ENCODE measurements around a stretch of chr20.

DNA sequence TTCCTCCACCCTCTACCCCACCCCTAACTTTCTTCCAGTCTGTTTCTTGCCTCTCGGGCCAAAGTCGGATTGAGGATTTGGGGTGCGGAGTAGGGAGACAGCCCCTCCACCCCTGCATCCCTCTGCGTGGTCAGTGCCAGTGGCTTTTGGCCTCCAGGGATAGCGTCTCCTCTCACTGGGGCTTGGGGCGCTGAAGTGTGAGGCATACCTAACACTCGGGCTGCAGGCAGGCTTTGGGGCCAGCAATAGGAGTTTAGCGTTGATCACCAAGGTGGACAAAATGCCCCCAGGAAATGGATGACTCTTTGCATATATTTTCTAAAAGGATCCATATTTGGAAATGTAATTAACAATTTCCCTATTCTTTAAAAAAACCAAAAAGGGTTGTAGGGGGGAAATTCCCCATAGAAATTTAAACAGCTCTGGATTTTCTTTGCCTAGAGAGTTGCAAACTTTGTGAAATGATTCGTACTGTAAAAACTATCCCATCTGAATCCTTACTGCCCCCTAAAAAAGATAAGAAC is 1.5 kb downstream of the TSHZ2 start:
- PRO-cap, 2 experiments = no peak in any of the 2 experiments

DNA sequence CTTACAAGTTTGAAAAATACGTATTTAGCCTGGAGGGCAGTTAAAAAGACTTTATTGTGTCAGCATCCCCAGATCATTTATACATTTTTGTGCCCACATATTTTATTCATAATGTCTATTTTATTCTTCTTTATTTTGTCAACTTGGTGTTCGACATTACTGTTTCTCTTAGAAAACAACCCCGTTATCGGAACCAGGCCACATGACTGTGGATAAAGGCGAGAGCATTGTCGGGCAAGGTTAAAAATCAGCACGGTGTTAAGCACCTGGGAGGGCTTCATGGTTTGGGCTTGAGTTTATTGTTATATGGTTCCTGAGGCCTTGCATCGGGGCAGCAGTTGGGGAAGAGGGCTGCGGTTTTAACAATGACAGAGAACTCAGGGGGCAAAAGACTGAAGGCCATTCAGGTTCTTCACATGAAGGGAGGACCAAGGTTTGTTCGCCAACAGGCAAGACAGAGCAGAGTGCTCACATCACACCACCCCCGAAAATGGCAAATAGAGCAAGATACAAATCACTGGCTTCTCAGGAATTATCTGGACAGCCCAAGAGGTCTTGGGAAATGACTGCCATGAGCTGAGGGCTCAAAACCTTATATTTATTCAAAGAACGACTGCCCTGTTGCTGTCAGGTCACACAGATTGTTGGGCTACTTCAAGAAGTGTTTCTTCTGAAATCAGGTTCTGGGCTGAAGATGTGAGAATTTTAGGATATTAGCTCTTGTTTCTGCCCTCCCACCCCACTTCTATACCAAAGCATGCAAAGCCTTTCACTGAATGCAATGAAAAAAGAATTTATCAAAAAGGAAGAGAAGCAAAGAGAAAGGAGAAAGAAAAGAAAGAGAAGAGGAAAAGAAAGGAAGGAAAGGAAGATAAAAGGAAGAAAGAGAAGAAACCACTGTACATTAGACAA is 284.8 kb downstream of the ZNF217 start:
- PRO-cap, 2 experiments = no peak in any of the 2 experiments

- PRO-cap, 2 experiments = no peak in any of the 2 experiments
Observed at GRCh38 chr20:53503985-53504461, 89.6 kb downstream of the ZNF217 start.

DNA sequence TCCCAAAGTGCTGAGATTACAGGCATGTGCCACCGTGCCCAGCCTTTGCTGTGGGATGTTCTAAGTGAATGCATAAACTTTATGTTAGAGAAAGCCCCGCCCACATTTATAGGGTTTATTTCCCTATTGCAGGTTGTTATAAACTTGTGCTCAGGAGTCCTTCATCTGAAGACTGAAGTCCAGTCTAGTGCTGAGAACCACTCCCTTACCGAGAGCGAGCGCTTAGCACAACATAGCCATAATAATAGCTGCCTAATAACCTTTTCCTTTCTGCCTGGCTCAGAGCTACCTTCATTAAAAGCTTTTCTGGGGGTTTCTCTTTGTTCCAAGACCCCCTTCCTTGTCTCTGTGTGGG is 75.4 kb upstream of the ZNF217 start:
- PRO-cap, 2 experiments = no peak in any of the 2 experiments

- PRO-cap, 2 experiments = no peak in any of the 2 experiments
Observed at GRCh38 chr20:53711656-53712045, 118.0 kb upstream of the ZNF217 start.

GRCh38 chr20:53790846-53791410 is 197.3 kb upstream of the ZNF217 start:
- PRO-cap, 2 experiments = no peak in any of the 2 experiments

DNA sequence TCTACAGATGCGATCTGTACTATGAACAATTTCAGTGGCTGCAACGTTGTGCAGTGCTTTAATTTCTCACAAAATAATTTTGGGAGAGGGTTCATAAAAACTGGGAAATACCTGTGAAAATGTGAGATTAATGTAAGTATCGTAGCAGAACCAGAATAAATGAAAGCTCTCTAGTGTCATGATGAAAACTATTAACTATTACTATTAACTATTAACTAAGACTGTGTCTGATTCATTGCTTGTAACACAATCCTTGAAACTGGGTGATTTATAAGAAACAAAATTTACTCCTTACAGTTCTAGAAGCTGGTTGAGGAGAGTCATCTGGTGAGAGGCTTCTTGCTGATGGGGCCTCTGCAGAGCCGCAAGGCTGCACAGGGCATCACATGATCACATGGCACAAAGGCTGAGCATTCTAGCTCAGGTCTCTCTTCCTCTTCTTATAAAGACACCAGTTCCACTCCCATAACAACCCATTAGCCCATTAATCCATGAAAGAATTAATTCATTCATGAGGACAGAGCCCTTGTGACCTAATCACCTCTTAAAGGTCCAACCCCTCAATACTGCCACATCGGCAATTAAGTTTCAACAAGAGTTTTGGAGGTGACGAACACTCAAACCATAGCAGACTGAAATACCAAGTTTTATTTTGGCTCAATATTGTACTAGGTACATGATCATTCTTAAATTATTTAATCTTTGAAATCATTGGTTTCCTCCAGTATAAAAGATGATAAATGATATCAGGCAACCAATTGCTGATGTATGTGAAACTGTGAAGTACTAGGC is 233.4 kb upstream of the ZNF217 start:
- PRO-cap, 2 experiments = no peak in any of the 2 experiments

DNA sequence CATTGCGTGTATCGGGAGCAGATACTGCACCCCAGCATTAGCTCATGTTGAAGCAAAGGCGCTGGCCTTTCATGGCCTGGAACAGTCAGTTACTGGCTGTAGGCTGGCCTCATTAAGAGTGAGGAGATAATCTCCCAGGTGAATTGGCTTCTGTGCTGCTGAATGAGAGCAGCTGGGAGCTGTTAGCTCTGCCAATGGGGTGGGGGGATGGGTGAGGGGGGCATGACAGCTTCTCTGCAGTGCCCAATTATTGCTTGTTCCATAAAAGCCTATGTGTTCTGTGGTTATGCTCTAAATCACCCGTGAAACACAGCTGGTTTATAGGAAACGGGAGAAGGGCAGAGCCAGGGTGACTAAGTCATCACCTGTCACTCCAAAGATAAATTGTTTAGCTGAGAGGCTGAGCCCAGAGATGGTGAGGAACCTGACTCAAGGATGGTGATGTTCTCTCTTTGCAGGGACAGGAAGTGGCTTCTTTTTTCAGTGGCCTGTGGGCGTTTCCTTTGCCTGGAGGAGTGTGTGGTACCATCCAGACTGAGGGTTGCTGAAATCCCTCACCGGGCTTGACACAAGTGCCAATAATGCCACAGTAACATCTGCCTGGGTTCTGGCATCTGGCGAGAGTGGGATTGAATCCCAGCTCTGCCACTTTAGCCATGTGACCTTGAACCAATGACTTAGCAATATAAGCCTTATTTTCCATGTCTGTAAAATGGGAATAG is 170.8 kb downstream of the BCAS1 start:
- PRO-cap, 2 experiments = no peak in any of the 2 experiments

GRCh38 chr20:54065564-54066160 is 4.7 kb downstream of the BCAS1 start:
- PRO-cap, 2 experiments = no peak in any of the 2 experiments

- PRO-cap, 2 experiments = no peak in any of the 2 experiments
Observed at GRCh38 chr20:54107522-54108270, 37.3 kb upstream of the BCAS1 start.

GRCh38 chr20:55074406-55074775 is 599.0 kb downstream of the DOK5 start:
- PRO-cap, 2 experiments = no peak in any of the 2 experiments

- PRO-cap, 2 experiments = no peak in any of the 2 experiments
Observed at GRCh38 chr20:56429758-56430159, 17.7 kb downstream of the CASS4 start.

- PRO-cap, 2 experiments = no peak in any of the 2 experiments
Observed at GRCh38 chr20:56476812-56477260, 8.4 kb downstream of the RTF2 start.

GRCh38 chr20:56477496-56477969 is 9.1 kb downstream of the RTF2 start:
- PRO-cap, 2 experiments = no peak in any of the 2 experiments

- PRO-cap, 2 experiments = no peak in any of the 2 experiments
Observed at GRCh38 chr20:56788145-56788638, 159.1 kb downstream of the TFAP2C start.

DNA sequence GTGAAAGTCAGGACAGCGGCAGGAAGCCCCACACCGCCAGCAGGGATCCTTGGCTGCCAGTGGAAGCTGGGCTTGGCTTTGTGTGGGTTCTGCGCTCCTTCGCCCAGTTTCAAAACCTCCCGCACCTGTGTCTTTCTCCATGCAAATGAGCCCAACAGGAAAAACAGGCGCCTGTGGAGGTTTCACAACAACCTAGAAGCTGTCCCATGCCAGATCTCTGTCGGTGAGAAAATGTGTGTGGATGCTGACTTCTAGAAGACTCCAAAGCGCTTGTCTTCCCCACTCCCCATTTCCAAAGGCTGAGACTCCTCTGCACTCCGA is 291.6 kb downstream of the BMP7 start:
- PRO-cap, 2 experiments = no peak in any of the 2 experiments

GRCh38 chr20:57106299-57106731 is 160.1 kb downstream of the BMP7 start:
- PRO-cap, 2 experiments = no peak in any of the 2 experiments

GRCh38 chr20:57205476-57206071 is 60.9 kb downstream of the BMP7 start:
- PRO-cap, 2 experiments = no peak in any of the 2 experiments

DNA sequence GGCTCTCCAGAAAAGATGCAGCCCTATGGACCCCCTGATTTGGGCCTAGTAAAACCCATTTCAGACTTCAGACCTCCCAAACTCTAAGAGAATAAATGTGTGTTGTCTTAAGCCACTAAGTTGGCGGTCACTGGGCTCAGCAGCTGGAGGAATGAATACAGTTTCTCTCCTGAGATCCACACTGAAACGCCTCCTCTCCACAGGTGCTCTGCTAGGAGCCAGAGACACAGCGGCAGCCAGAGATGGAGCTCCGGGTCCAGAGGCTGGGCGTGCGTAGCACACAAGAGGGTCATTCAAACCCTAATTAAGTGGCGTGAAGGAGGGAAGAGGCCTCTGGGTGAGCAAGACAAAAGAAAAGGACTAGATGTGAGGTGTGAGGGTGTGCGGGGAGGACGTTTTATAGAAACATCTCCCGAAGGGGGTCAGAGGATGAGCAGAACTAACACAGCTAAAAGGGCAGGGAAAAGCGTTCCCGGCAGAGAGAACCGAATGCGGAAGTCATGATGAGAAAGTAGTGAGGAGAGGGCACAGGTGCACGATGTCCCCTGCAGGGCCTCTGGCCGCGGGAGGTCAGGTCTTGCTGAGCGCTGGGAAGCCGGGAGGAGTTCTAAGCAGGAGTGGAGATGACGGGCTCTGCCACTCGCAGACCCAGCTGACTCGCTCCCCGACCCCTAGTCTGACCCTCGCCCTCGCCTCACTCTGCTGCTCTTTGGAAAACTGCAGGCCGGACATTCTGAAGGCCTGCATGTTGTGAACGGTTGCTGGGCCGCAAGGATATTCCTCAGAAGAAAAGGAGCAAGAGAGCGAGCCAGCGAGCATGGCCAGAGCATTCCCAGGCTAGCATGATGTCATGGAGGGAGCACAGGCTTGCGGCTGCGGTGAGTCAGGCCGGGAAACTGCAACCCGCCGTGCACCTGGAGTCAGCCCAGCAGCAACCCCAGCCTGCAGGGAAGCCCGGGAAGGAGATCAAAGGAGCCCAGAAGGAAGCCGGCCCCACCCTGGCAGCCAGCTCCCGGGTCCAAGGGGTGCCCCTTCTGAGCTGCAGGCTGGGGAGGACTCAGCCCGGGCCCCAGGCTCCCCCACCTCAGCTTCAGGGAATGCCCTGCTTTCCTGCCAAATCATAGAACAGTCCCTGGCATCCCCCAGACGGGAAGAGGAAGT is 54.3 kb downstream of the BMP7 start:
- PRO-cap, 2 experiments = no peak in any of the 2 experiments

GRCh38 chr20:57326527-57327403 is 2.8 kb upstream of the SPO11 start:
- PRO-cap, 2 experiments = no peak in any of the 2 experiments

All from right ventricle myocardium (tissue), 1 donor.